Measurements from ENCODE around the gene COPS3.

GRCh38 chr17:16313348-16313995 is 39.8 kb downstream of the CENPV start:
- RRBS = no CpG with 5 or more reads among the region's 6 CpGs

- RRBS = 4% methylated on average over 6 of the region's 59 CpGs
Observed at GRCh38 chr17:16351975-16352963, 1.0 kb downstream of the CENPV start.

DNA sequence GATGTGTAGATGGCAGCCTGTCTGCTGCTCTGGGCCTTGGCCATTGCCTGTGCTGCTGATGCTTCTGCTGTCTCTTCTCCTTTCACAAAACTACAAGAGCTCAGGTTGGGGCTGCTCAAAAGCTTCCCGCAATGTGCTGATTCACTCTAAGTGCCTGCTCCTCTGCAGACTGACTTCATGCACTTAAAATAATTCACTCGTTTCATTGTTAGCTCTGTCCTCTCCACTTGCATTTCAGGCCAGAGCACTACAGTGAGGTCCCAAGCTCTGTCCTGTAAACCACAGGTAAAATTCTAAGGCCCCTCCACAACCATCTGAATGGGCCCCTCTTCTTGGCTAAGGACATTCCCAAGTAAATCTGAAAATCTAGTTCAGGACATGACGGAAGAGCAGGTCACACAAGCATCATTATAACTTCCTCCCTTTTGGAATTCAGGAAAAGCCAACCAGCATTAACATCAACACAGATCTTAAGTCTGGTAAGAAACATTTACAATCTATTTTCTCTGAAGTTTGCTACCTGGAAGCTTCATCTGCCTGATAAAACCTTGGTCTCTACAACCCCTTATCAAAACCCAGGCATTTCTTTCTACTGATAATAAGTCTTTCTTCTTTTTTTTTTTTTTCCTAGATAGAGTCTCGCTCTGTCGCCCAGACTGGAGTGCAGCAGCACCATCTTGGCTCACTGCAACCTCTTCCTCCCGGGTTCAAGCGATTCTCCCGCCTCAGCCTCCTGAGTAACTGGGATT is 16.0 kb downstream of the UBB start:
- RRBS = no CpG with 5 or more reads among the region's 8 CpGs

DNA sequence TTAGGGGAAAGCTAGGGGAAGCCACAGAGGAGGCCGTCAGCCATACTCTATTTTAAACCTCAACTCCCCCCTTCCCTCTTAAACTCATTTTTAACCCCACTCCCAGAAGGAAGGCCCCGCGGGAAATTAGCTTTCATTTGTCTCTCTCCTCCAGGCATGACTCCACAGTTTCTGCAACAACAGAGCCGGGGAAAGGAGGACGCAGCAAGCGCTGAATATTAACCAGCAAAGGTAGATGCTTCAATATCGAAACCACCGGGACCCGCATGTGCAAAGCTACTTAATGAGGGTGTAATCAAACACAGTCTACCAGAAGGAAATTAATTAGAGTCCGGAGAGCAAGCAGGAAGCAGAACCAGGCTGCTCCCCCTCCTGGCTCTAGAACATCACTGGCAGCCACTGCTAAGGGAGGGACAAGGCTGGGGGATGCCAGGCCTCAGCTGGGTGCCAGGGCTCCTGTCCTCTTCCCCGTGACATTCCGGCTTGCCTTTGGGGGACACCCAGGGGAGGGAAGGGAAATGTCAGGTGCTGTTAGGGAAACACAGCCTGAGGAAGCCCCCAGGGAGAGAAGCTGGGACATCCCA is 21.8 kb downstream of the LRRC75A start:
- RRBS = 93% methylated on average over 5 of the region's 12 CpGs

DNA sequence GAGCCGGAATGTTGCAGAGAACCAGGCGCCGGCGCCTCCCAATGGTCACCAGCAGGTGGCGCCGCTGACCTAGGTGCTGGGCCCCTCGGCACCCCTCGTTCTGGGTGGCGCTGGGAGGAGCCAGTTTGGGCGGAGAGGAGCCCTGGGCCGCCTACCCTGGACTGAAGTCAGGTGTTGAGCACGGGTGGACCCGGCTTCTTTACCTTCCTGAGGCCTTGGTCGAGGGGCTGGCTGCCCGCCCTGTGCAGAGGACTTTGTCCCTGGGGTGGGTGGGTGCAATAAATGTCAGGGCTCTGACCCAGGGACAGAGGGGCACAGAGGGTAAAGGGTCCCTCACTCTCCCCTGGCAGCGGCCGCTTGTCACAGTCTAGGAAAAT is 30.0 kb upstream of the TNFRSF13B start:
- RRBS = 25% methylated on average over 1 of the region's 17 CpGs

GRCh38 chr17:17084443-17084681 is 42.1 kb downstream of the MPRIP start:
- RRBS = no CpG with 5 or more reads among the region's 4 CpGs

- RRBS = no CpG with 5 or more reads among the region's 15 CpGs
Observed at GRCh38 chr17:17089365-17090144, 47.3 kb downstream of the MPRIP start.

GRCh38 chr17:17104456-17104924 is 62.2 kb downstream of the MPRIP start:
- RRBS = no CpG with 5 or more reads among the region's 12 CpGs

DNA sequence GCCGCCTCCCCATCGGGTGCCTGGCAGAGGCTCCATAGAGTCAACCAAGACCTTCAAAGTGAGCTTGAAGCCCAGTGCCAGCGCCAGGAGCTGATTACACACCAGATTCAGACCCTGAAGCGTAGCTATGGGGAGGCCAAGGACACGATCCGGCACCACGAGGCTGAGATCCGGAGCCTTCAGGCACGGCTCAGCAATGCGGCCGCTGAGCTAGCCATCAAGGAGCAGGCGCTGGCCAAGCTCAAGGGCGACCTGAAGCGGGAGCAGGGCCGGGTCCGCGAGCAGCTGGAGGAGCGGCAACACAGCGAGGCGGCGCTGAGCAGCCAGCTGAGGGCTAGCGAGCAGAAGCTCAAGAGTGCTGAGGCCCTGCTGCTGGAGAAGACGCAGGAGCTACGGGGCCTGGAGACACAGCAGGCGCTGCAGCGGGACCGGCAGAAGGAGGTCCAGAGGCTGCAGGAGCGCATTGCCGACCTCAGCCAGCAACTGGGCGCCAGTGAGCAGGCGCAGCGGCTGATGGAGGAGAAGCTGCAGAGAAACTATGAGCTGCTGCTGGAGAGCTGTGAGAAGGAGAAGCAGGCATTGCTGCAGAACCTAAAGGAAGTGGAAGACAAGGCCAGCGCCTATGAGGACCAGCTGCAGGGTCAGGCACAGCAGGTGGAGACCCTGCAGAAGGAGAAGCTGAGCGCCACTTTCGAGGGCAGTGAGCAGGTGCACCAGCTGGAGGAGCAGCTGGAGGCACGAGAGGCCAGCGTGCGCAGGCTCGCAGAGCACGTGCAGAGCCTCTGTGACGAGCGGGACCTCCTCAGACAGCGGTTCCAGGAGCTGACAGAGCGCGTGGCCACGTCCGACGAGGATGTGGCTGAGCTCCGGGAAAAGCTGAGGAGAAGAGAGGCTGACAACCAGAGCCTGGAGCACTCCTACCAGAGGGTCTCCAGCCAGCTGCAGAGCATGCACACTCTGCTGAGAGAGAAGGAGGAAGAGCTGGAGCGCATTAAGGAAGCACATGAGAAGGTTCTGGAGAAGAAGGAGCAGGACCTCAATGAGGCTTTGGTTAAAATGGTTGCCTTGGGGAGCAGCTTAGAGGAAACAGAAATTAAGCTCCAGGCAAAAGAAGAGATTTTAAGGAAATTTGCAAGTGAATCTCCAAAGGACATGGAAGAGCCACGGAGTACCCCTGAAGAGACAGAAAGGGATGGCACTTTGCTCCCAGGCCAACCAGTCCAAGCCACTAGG is 41.6 kb downstream of the PLD6 start:
- RRBS = over 99% methylated on average over 7 of the region's 51 CpGs

DNA sequence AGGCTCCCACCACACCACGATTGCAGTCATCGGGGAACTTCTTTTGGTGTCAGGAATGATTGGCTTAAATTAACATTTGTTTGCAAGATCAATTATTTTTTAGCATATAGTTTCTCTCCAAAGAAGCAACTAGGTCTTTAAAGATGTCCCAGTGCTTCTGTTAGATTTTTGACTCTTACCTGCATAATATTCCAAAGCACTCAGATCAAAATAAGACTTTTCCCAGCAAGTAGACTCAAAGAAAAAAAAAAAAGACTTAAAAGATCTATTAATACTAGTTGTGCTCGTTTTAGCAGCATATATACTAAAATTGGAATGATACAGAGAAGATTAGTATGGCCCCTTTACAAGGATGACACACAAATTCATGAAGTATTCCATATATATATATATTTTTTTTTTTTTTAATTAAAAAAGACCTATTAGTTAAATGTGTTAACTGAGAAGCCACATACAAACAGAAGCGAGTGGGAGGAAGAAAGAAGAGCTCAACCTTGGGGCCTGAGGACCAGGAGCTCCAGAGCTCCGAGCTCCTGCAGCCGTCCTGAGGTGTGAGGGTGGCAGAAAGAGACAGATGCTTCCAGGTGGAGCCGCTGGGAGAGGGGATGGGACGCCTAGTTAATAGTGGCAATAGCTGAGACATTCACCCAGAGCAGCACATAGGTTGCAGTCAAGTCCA is 36.2 kb downstream of the PLD6 start:
- RRBS = no CpG with 5 or more reads among the region's 8 CpGs

DNA sequence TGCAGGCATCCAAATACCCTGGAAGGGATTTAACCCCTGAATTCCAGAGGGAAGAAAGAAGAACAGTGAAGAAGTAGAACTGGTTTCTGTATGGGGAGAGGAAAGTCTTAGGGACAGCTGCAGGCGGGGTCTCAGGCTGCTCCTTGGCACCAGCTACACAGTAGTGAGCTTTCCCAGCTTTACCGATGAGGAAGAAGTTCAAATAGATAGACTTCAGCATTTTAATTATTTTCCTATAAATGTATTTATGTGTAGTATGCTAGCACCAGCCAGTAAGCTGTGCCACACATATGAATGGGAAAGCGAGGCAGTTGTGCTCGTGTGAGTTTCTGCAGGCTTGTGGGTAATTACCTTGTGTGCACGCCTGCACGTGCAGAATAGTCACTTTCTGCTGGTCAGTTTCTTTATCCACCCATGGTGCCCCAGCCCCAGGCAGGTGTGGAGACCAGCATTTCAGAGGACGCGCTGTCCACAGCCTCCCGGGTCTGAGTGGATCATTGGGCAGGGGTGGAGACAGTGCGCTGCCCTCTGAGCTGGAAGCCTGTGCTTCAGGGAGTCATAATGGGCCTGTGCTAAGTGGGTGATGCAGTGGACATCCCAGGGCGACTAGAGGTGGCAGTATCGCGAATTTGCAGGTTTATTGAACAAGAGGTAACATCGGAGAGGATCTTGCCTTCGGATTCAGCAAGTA is 18.3 kb downstream of the PLD6 start:
- RRBS = no CpG with 5 or more reads among the region's 15 CpGs

DNA sequence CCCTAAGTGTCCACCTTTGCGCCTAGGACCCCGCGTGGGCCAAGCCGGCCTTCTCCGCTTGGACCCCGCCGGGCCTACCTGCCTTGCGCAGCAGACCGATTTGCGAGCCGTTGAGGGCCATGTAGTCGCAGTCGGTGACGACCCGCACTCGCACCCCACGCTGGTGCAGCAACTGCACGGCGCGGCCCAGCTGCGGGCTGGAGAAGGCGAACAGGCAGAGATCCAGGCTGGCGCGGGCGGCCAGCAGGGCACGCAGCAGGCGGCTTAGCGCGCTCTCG is 412 bp downstream of the PLD6 start:
- RRBS = no CpG with 5 or more reads among the region's 30 CpGs

GRCh38 chr17:17281091-17281827 is at the start of gene COPS3:
COPS3 (minus strand) TSS chr17:17281246.
- RRBS = 6% methylated on average over 7 of the region's 45 CpGs

- RRBS = no CpG with 5 or more reads among the region's 24 CpGs
Observed at GRCh38 chr17:17376968-17378047, 74.1 kb downstream of the NT5M start.

DNA sequence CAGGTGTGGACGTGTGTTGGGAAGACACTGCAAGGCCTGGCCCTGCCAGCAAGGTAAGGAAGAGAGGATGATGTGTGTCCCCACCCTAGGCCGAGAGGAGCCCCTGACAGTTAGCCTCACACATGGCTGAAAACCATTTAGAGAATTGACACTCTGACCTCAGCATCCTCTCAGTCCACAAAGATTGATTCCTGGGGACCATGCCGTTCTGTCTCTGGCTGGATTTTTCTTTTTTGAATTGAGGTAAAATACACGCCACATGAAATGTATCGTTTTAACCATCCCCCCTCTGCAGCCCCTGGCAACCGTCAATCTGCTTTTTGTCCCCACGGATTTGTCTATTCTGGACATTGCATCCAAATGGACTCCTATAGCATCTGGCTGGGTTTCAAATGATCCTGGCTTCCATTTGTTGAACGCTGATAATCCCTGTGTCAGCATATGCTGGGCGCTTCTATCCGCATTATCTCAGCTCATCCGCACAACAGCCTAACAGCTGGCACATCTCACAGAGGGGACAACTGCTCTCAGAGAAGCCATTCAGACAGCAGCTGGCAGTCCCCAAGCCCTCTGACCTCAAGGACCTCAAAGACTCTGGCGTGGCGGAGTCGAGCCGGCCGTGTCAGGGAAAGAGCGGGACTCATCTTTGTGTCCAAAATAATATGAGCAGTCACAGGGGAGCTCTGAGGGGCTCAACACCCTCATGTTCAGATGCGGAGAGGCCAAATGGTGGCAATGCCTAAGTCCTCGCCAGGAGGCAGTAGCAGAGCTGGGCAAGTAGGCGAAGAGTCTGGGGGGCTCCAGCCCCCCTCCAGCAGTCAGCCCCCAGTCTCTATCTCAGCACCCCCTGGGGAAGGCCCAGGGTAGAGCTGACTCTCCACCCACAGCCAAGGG is 82.3 kb downstream of the NT5M start:
- RRBS = no CpG with 5 or more reads among the region's 20 CpGs

- RRBS = no CpG with 5 or more reads among the region's 11 CpGs
Observed at GRCh38 chr17:17387981-17388487, 84.9 kb downstream of the NT5M start.

GRCh38 chr17:17506789-17507558 is 10.8 kb upstream of the RASD1 start:
- RRBS = 95% methylated on average over 8 of the region's 22 CpGs

DNA sequence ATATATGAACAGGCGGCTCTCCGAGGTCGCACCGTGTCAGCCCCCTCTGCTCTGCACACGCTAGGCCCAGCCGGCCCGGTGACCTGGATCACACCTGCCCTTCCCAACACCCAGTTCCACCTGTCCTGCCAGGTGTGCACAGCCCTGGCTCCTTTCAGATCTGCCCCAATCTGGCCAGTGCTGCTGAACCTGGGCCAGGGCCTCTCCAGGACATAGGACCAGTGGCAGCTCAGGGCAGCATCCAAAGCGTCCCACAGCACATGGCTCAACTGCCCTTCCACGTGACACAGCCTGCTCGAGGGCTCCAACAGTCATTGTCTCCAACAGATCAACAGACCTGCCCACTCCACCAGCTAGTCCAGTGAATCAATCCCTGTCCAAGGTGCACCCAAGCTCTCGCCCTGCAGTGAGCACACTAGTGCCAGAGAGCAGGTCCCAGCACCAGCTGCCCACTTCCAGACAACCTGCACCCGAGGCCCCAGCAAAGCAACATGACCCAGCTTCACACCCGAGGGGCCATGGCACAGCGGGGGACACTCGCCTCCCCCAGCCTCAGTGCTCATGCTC is 33.0 kb upstream of the RASD1 start:
- RRBS = no CpG with 5 or more reads among the region's 15 CpGs

GRCh38 chr17:17539214-17539986 is 43.2 kb upstream of the RASD1 start:
- RRBS = 90% methylated on average over 1 of the region's 18 CpGs

- RRBS = no CpG with 5 or more reads among the region's 6 CpGs
Observed at GRCh38 chr17:17671735-17672360, 9.4 kb upstream of the RAI1 start.

All from OVCAR3 (cell line).